Testis (tissue), 5 donors: Measurements from ENCODE around the genes CERS2, SEMA6C and RIIAD1.

DNA sequence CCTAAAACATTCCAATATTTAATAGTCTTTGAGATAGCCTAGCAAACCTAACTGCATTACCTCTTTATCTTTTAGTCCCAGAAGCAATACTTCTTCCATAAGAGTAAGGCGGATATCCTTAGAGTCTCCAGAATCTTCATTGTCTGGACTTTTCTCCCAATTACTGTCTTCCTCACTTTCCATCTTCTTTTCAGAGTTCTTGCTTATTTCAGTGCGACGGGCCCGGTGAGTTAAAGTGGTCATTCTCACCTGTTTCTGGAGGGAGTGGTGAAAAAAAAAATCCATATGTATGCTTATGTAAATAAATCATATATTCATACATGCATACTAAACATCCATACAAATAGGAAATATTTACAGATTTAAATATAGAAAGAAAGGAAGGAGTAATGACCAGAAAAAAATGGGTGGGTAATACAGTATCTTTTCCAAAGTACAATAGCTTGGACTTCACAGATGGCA, 2.3 kb downstream of the GOLPH3L start:
- PRO-cap, 3 experiments: no peak in any of the 3 experiments
- RAMPAGE, long total RNA, 2 experiments: no peak in any of the 2 experiments
- RRBS: no CpG with 5 or more reads among the region's 4 CpGs

DNA sequence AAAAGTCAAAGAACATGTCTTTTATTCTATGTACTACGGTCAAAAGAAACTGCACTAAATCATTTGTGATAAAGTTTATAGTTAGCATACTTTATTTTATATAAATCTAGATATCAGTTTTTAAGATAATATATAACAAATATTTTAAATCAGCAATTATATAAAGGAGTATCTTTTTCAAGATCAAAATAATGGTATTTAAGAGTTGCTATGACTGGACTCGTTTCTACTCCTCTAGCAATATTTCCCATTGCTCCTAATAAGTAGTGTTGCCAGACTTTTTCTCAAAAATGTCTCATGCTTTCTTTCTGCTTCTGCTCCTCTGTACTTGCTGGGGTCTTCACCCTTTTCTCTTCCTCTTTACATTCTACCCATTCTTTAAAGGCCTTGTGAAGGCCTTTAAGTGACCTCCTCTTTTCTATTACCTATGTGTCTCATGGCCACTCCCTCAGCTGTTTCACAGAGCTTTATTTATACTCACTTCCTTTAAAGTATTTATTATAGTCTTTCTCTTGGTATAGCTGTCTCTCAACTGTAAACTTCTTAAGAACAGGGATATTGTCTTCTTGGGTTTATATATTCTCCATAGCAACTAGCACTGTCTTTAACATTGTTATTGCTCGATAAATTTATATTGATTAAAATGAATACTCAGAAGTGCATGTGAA, 910 bp downstream of the GOLPH3L start:
- PRO-cap, 3 experiments: no peak in any of the 3 experiments
- RAMPAGE, long total RNA, 2 experiments: no peak in any of the 2 experiments
- RRBS: no CpG with 5 or more reads among the region's 3 CpGs

GRCh38 chr1:150965770-150966927, 8.5 kb downstream of the CERS2 start:
- PRO-cap, 3 experiments: no peak in any of the 3 experiments
- RAMPAGE, long total RNA, 2 experiments: no peak in any of the 2 experiments
- RRBS: 72% methylated on average over 2 of the region's 19 CpGs

- PRO-cap, 3 experiments: peak in 3 of 3 experiments; most common plus-strand start chr1:150974886 (in 2); most common minus-strand start chr1:150974812 (in 2)
- RAMPAGE, long total RNA, 2 experiments: start-site peak on the minus strand in 2 of 2 experiments, at chr1:150974667-150974764 at its widest, 479 to 569 reads per replicate
- RRBS: 2% methylated on average over 55 of the region's 101 CpGs
Observed at GRCh38 chr1:150974570-150975425, at the start of gene CERS2. Gene CERS2, minus strand, starts transcription at chr1:150974835.

DNA sequence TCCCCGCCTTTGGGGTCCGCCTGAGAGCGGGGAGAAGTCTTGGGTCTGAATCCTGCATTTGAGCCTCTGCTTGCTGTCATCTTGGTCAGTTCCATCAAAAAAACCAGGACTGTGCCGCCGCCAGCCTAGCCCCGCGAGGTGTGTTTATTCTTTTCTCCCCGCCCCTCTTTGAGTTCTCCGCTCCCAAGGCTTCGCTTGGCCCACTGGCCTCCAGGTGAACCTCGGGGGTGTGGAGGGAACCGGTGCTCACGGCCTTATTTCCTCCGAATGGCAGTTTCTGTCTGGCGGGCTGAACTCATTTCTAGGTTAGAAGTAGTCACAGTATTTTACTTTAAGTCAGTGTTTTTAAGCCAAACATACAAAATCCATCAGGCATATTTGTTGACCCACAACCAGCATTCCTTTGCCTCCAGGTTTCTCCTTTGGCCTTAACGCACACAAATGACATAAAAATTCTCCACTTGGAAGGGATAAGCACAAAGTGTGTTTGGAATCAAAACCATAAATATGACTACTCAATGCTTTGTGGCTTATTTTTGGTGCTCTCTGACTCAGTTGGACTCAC, 724 bp downstream of the PRUNE1 start:
- PRO-cap, 3 experiments: peak in 2 of 3 experiments; most common plus-strand start position 213 of the sequence (in 1); most common minus-strand start position 170 of the sequence (in 2)
- RAMPAGE, long total RNA, 2 experiments: no peak in any of the 2 experiments
- RRBS: no CpG with 5 or more reads among the region's 16 CpGs

DNA sequence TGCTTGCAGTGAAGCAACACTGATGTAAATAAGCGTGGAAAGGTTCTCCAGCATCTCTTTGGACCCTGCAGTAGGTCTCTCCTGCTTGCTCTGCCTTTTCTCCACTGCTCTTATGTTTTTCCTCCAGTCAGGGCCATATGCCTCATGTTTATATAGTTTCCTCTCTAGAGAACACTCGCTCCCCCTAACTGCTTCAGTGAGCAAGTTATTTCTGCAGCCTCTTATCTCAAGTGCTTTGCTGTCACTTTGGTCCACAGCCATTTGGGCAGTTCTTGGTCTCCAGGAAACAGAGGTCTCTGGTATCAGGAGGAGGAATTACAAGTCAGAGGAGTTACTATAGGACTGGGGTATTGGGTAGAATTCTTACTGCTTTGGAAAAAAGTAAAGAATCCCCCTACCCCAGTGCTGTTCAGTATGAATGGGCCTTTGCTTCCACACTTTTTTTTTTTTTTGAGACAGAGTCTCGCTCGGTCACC, 5.3 kb downstream of the PRUNE1 start:
- PRO-cap, 3 experiments: peak in 1 of 3 experiments; most common minus-strand start position 195 of the sequence (in 1)
- RAMPAGE, long total RNA, 2 experiments: no peak in any of the 2 experiments
- RRBS: no CpG with 5 or more reads among the region's 4 CpGs

- PRO-cap, 3 experiments: no peak in any of the 3 experiments
- RAMPAGE, long total RNA, 2 experiments: no peak in any of the 2 experiments
- RRBS: 28% methylated on average over 12 of the region's 31 CpGs
Observed at GRCh38 chr1:151133337-151133902, 13.0 kb downstream of the SEMA6C start.

DNA sequence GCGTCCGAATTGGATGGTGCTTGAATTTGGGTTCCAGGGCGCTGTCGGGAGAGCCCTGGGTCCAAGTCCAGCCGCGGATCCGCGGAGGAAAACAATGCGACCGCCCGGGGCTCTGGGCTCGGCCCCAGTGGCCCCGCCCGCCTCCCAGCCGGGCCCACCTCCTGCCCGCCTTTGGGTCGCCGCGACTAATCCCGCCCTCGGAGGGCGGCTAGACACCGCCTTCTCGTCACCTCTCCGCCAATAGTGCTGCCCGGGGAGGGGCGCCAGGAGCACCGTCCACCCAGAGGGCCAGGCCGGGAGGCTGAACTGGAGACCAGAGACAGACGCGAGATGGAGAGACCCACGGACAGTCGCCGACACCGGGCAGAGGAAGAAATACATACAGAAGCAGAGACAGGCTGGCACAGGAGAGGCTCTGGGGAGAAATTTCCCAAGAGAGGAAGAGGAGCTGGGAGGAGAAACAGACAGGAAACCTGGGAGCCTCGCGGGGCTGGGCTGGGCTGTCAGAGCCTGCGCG, at the start of gene SEMA6C:
Gene SEMA6C (minus strand): TSS at position 96 of the 517 bp plus-strand sequence.
- PRO-cap, 3 experiments: peak in 3 of 3 experiments; most common plus-strand start position 322 of the sequence (in 3); most common minus-strand start position 93 of the sequence (in 3)
- RAMPAGE, long total RNA, 2 experiments: start-site peak on the minus strand in 1 of 2 experiments, centred at position 104 of the sequence, 1,381 reads per replicate
- RRBS: 2% methylated on average over 21 of the region's 39 CpGs

DNA sequence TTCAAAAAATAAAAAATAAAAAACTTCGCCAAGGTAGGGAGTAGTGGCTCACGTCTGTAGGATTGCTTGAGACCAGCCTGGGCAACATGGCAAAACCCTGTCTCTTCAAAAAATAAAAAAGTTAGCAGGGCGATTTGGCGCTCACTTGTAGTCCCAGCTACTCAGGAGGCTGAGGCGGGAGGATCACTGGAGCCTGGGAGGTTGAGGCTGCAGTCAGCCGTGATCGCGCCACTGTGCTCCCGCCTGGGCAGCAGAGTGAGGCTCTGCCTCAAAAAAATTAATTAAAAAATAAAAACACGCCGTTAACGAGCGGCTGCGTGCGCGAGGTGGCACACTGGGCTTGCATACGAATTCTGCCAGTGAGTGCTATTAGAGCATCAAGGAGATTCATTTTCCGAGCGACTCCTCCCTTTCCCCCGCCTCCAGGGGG, 1.2 kb upstream of the ZNF687 start:
- PRO-cap, 3 experiments: peak in 3 of 3 experiments; most common minus-strand start position 342 of the sequence (in 3)
- RAMPAGE, long total RNA, 2 experiments: no peak in any of the 2 experiments
- RRBS: no CpG with 5 or more reads among the region's 20 CpGs

DNA sequence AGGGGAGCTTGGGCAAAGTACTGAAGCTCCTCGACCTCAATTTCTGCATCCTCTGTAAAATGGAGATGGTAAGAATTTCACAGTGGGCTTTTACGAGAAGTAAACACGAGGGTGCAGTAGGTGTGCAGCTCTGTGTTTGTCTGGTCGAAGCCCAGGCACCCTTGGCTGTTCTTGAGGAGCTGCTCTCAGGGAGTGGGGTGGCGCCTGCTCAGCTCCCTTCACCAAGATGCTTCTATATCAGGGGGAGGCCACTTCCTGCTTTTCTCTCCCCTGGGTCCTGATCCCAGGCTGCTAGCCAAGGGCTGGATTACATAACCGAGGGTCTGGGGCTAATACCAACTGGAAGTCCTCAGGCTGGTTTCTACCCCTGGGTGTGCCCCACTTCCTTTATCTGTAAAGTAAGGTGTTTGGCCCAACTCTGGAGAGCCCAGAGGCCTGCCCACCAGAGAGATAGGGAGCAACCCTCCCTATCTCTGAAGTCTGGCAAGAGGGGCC, 2.4 kb downstream of the SELENBP1 start:
- PRO-cap, 3 experiments: no peak in any of the 3 experiments
- RAMPAGE, long total RNA, 2 experiments: no peak in any of the 2 experiments
- RRBS: no CpG with 5 or more reads among the region's 6 CpGs

GRCh38 chr1:151400392-151401021, 1.1 kb downstream of the PSMB4 start:
- PRO-cap, 3 experiments: no peak in any of the 3 experiments
- RAMPAGE, long total RNA, 2 experiments: no peak in any of the 2 experiments
- RRBS: no CpG with 5 or more reads among the region's 8 CpGs

DNA sequence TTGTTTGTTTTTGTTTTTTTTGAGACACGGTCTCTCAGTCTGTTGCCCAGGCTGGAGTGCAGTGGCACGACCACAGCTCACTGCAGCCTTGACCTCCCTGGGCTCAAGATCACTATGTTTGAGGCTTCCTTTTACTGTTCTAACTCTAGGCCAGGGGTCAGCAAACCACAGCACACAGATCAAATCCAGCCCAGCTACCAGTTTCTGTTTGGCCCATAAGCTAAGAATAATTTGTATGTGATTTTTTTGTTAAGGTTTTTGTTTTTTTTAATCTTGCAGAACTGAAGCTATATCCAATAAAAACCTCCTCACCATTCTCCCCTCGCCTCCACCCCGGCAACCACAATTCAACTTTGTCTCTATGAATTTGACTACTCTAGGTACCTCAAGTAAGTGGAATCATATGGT, 25.8 kb downstream of the PSMB4 start:
- PRO-cap, 3 experiments: no peak in any of the 3 experiments
- RAMPAGE, long total RNA, 2 experiments: no peak in any of the 2 experiments
- RRBS: no CpG with 5 or more reads among the region's 4 CpGs

DNA sequence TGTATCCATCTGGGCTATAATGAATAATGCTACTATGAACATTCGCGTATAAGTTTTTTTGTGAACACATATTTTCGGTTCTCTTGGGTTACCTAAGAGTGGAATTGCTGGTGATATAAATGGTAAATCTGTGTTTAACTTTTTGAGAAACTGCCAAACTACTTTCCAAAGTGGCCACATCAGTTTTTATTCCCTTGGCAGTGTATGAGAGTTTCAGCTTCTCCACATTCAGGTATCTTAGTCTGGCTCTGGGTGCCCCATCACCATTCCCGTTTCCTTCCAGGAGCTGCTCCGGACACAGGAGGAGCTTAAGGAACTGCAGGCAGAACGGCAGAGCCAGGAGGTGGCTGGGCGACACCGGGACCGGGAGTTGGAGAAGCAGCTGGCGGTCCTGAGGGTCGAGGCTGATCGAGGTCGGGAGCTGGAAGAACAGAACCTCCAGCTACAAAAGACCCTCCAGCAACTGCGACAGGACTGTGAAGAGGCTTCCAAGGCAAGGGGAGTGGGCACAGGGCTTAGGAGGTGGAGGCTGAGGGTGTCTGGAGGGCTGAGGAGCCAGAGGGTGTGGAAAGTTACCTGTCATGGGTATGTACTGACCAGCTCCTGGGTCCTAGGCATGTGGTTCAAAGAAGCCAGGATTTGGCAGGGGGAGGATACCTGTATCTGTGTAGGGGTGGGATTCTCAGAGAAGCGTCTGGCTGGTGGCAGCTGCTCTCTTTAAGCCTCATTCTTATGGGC, 10.9 kb upstream of the TUFT1 start:
- PRO-cap, 3 experiments: no peak in any of the 3 experiments
- RAMPAGE, long total RNA, 2 experiments: no peak in any of the 2 experiments
- RRBS: 95% methylated on average over 4 of the region's 15 CpGs

DNA sequence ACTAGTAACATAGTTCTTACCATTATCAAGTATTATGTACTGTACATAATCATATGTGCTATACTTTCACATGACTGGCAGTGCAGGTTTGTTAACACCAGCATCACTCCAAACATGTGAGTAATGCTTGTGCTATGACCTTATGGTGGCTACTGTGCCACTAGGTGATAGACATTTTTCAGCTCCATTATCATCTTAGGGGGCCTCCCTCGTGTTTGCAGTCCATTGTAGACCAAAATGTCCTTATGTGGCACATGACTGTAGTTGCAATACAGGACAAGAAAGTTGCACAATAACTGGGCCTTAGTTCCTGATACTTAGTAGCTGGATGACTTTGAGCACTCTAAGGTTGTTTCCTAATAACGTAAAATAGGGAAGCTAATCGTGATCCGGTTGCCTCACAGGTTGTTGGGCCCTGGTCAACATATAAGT, 595 bp upstream of the SNX27 start:
- PRO-cap, 3 experiments: no peak in any of the 3 experiments
- RAMPAGE, long total RNA, 2 experiments: no peak in any of the 2 experiments
- RRBS: no CpG with 5 or more reads among the region's 4 CpGs

- PRO-cap, 3 experiments: peak in 3 of 3 experiments; most common plus-strand start chr1:151721522 (in 3); most common minus-strand start chr1:151721444 (in 2)
- RAMPAGE, long total RNA, 2 experiments: start-site peak on the plus strand in 2 of 2 experiments, at chr1:151721517-151721539 at its widest, 51 to 67 reads per replicate
- RRBS: 2% methylated on average over 13 of the region's 43 CpGs
Observed at GRCh38 chr1:151720976-151721780, at the start of gene RIIAD1. Gene RIIAD1, plus strand, starts transcription at chr1:151721522.

- PRO-cap, 3 experiments: no peak in any of the 3 experiments
- RAMPAGE, long total RNA, 2 experiments: no peak in any of the 2 experiments
- RRBS: no CpG with 5 or more reads among the region's 8 CpGs
Observed at GRCh38 chr1:151729469-151729989, 8.2 kb downstream of the RIIAD1 start.

- PRO-cap, 3 experiments: no peak in any of the 3 experiments
- RAMPAGE, long total RNA, 2 experiments: start-site peak on the minus strand in 2 of 2 experiments, at chr1:151768138-151768205 at its widest, 53 to 117 reads per replicate
- RRBS: no CpG with 5 or more reads among the region's 12 CpGs
Observed at GRCh38 chr1:151767966-151768887, 4.9 kb upstream of the MRPL9 start.

DNA sequence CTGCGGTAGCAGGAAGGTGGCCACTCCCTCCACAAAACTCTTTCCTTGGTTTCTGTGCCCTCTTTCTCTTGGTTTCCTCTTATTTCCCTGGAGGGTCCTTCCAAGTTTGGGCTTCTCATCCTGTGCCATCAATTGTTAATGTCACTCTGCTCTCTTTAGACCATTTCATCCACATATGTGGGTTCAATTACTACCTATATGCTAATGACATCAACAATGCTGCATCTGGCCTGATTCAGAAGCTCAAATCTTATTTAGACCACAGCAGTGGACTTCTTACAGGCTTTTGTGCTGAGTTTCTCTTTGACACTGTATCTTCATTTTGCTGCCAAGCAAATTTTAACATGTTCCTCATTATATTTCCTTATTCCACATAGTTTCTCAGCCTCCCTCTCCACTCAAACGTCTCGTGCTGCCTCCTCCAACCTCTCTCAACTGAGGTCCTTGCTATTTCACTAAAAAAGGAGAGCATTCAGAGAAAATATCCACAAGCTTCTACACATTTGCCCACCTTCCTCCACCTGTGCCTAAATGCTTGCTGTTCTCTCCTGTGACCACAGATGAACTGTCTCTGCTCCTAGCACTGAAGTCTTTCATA, 6.6 kb downstream of the TDRKH start:
- PRO-cap, 3 experiments: no peak in any of the 3 experiments
- RAMPAGE, long total RNA, 2 experiments: no peak in any of the 2 experiments
- RRBS: no CpG with 5 or more reads among the region's 3 CpGs

GRCh38 chr1:151790079-151790278, 321 bp downstream of the TDRKH start:
- PRO-cap, 3 experiments: peak in 1 of 3 experiments; most common plus-strand start chr1:151790203 (in 1); most common minus-strand start chr1:151790149 (in 1)
- RAMPAGE, long total RNA, 2 experiments: no peak in any of the 2 experiments
- RRBS: no CpG with 5 or more reads among the region's 12 CpGs

- PRO-cap, 3 experiments: no peak in any of the 3 experiments
- RAMPAGE, long total RNA, 2 experiments: no peak in any of the 2 experiments
- RRBS: no CpG with 5 or more reads among the region's 14 CpGs
Observed at GRCh38 chr1:151851694-151852470, 1.6 kb downstream of the THEM5 start.